ENCODE results near the genes HSD17B1, COASY, TUBG1, NBR1 and TMEM106A.

DNA sequence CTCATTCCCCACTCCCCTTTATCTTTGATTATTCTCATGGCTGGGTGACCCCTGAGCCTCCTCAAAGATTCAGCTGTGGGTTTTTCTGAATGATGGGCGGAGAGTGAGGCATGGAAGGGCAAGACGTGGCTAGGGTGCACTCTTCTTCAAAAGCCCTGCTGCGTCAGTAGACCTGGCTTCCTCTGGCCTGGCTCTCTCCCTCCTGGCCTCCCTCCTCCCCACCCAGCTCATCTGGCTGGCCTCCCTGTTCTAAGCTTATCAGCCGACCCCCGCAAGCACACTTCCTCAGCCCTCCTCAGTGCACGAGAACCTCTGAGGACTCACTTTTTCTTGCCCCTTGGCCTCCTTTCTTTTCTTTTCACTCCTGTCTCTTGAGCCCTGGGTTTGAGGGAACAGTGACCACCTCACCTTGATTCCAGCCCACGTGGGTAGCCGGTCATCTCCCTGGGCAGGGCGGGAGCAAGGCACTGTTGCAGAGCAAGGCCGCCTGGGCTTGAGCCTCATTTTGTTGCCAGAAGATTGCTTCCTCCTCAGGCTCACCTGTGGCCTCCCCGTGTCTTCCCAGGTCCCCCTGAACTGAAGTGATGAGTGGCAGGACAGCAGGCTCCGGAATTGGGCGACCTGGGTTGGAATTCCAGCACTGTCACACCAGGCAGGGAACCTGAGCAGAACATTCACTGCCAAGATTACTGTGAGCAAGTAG is 19.7 kb upstream of the NAGLU start:
- PRO-cap = no peak
- RAMPAGE, long total RNA = no peak

GRCh38 chr17:42545649-42546109 is 7.0 kb upstream of the HSD17B1 start:
- PRO-cap = no peak
- RAMPAGE, long total RNA = no peak

- PRO-cap = no peak
- RAMPAGE, long total RNA = no peak
Measured at GRCh38 chr17:42552826-42553159, at the start of gene HSD17B1. Gene HSD17B1, plus strand, starts transcription at chr17:42552923.

DNA sequence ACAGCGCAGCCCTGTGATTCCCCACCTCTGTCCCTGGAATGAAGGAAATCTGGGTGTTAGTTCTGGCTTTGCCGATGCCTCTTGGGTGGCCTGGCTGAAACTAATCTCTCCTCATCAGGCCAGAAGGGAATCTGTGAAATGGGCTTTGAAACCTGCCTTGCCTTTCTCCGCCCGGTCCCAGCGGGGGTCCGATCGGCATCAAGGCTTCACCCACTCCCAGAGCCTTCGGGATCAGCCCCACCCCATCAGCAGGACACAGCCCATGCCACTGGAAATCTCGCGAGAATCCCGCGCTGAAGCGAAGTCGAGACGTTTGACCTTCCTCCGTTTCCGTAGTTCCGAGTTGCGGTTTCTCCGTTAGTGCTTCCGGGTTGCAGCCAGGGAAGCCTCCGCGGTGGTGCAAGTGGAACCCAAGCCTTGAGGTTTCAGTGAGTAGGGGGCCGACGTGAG is at the start of gene COASY:
COASY (plus strand) TSS at position 357 of the 450 bp plus-strand sequence.
- PRO-cap = bidirectional peak, plus-strand start at position 380 of the sequence, minus-strand start at position 270 of the sequence
- RAMPAGE, long total RNA = no peak

- PRO-cap = bidirectional peak, plus-strand start at chr17:42609664, minus-strand start at chr17:42609364
- RAMPAGE, long total RNA = no peak
Measured at GRCh38 chr17:42609491-42609883, at the start of gene TUBG1. Gene TUBG1, plus strand, starts transcription at chr17:42609683.

DNA sequence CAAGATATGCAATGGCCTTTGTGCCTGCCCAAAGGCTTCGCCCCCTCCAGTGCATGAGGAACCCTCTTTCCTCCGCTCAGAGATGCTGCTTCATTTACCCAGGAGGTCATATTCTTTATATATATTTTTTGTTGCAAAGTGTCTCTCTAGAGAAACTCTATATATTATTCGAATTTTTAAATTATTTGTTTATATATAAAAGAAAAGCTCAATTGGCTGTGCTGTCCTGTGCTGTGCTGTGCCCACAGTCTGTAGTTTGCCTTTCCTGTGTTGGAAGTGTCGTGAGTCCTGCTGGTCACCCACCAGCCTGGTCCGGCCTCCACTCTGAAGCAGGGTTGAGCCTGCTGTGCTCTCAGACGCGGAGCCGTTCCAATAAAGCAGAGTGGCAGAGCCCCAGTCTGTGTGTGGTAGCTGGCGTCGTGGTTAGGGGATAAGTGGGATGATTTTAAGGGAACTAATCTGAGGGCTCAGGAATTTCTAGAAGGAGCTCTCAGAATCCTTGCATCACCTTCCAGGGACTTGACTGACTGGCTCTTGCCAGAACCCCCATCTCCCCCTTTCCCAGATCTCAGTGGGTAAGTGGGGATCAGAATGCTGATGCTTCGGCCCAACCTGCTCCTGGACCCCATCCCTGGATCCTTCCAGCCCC is 17.4 kb downstream of the CNTNAP1 start:
- PRO-cap = no peak
- RAMPAGE, long total RNA = no peak

GRCh38 chr17:42720221-42720672 is 24.6 kb downstream of the EZH1 start:
- PRO-cap = no peak
- RAMPAGE, long total RNA = no peak

- PRO-cap = no peak
- RAMPAGE, long total RNA = no peak
Measured at GRCh38 chr17:42782712-42783224, 2.4 kb downstream of the WNK4 start.

- PRO-cap = no peak
- RAMPAGE, long total RNA = no peak
Measured at GRCh38 chr17:42783875-42784392, 3.5 kb downstream of the WNK4 start.

- PRO-cap = no peak
- RAMPAGE, long total RNA = no peak
Measured at GRCh38 chr17:42895113-42895552, 5.5 kb upstream of the G6PC1 start.

- PRO-cap = no peak
- RAMPAGE, long total RNA = no peak
Measured at GRCh38 chr17:42928927-42929616, 28.5 kb downstream of the G6PC1 start.

- PRO-cap = no peak
- RAMPAGE, long total RNA = no peak
Measured at GRCh38 chr17:43013244-43014405, 7.0 kb downstream of the IFI35 start.

GRCh38 chr17:43170895-43171794 is at the start of gene NBR1:
Gene NBR1, plus strand, starts transcription at chr17:43171214.
- PRO-cap = bidirectional peak, plus-strand start at chr17:43171349, minus-strand start at chr17:43171045
- RAMPAGE, long total RNA = no peak

GRCh38 chr17:43203487-43203858 is 8.2 kb upstream of the TMEM106A start:
- PRO-cap = no peak
- RAMPAGE, long total RNA = no peak

- PRO-cap = no peak
- RAMPAGE, long total RNA = no peak
Measured at GRCh38 chr17:43210453-43211346, 975 bp upstream of the TMEM106A start.

GRCh38 chr17:43211371-43212530 is at the start of gene TMEM106A:
Gene TMEM106A, plus strand, starts transcription at chr17:43211875.
- PRO-cap = bidirectional peak, plus-strand start at chr17:43211522, minus-strand start at chr17:43211494; bidirectional peak, plus-strand start at chr17:43211887, minus-strand start at chr17:43211741; bidirectional peak, plus-strand start at chr17:43212063, minus-strand start at chr17:43211945
- RAMPAGE, long total RNA = start-site peak on the plus strand at chr17:43211819-43212307, 28 and 31 reads in 2 replicates

DNA sequence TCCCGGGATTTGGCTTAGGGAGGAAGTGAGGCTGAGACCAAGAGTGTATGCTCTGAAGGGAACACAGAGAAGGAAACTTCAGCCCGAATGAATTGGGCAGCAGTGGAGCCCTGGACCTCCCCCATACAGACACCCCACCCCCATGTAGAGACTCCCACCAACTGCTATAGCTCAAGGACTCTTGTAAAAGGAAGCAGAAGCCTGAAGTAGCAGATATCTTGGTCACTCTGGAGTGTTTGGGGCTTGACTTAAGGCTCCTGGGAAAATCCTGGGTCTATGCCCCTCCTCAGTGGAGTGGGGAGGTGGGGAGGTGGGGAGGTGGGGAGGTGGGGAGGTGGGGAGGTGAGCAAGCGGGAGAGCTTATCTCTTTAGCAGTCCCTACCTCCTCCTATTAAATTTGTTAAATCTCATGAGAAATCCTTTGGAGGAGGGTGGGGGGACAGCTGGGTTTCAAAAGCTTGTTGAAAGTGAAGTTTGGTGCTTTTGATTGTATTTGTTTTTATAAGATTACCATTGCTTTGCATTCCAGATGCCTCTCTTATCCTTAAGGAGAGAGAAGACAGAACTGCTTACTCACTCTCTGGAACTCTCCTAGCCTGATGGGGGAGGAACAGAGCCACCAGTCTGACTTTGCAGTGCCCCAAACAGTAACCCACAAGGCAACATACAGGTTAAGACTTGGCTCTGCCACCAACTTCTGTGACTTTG is 8.3 kb downstream of the ARL4D start:
- PRO-cap = no peak
- RAMPAGE, long total RNA = no peak

GRCh38 chr17:43411431-43411791 is 12.6 kb downstream of the ARL4D start:
- PRO-cap = no peak
- RAMPAGE, long total RNA = no peak

DNA sequence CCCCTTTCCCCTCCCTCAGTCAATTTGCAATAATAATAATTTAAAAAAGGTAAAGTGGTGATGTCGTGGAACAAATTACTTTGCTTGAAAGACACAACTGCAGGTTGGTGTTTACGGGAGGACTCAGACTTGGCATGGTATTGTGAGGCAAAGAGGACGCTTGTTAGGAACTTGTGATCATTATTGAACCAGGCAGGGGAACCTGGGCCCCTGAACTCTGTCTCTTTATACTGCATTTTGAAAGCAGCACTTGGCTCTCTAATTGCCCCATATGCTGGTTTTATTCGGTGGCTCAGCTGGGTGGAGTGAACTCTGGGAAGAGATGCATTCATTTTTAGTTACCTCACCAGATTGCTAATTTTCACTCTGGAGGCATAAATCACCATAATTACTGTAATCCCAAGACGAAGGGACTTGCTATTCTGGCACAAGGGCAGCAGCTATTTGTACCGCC is 5.9 kb upstream of the DHX8 start:
- PRO-cap = no peak
- RAMPAGE, long total RNA = no peak

- PRO-cap = no peak
- RAMPAGE, long total RNA = no peak
Measured at GRCh38 chr17:43491052-43491553, 7.3 kb downstream of the DHX8 start.

Data from OCI-LY7 (cell line).